Monocyte (primary cell): ENCODE measurements around the genes DEFB128, SNPH, STK35 and PCED1A.

GRCh38 chr20:189457-190039 is at the start of gene DEFB128:
Gene DEFB128 (minus strand): TSS chr20:189711.
- PRO-cap, 2 experiments = no peak in any of the 2 experiments

DNA sequence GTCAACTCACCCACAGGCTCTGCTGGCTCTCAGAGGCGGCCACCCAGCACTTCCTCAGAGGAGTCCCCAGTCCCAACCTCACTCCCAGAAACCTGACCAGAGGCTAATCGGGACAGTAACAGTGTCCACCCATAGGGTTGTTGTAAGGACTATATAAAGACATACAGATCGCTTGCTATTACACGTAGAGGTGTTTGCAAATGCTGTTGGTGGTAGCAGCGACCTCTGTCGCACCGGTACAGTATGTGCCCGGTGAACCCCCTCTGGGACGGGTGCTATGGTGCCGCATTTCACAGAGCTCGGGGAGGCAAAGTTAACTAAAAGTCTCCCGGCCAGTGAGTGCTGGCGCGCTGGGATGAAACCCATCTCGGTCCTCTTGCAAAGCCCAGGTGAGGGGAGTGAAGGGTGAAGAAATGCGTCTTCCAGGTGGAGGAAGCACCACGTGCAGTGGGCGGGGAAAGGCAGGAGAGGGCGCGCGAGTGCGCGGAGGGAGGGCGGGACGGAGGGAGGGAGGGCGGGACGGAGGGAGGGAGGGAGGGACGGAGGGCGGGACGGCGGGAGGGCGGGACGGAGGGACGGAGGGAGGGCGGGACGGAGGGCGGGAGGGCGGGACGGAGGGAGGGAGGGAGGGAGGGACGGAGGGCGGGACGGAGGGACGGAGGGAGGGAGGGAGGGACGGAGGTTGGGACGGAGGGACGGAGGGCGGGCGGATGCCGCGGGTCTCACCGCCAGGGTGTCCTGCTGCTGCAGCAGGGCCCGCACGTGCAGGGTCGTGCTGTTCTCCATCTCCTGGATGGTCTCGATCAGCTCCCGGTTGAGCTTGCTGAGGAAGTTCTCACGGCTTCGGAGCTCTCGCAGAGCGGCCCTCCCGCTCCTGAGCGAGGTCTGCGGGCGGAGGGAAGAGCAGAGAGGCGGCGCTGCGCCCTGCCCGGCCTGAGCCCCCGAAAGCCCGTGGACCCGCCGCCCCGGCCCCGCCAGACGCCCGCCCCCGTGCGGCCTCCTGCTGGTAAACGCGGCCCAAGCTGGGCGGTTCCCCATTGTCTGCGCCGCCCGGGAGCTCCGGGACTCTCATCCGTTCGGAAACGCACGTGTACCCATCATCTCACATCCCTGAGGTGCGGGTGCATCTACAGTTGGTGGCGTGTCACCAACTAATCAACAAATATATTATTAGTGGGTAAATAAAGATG is 11.7 kb downstream of the C20orf96 start:
- PRO-cap, 2 experiments = no peak in any of the 2 experiments

GRCh38 chr20:438333-439141 is 23.8 kb downstream of the TBC1D20 start:
- PRO-cap, 2 experiments = no peak in any of the 2 experiments

- PRO-cap, 2 experiments = peak in 2 of 2 experiments; most common plus-strand start chr20:844640 (in 2)
Observed at GRCh38 chr20:844198-845312, 11.0 kb downstream of the FAM110A start.

DNA sequence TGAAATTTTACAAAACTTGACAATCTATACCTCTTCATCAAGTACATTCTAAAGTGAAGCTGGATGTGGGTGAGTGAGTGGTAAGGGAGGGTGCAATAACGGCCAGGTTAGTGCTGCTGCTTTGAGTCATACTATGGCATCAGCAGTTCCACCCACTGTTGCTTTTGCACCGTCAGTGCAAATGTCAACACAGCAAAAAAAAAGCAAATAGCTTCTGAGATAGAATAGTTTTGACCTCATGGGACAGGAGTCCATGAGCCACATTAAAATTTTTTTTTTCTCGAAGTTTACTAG is 31.8 kb downstream of the PSMF1 start:
- PRO-cap, 2 experiments = no peak in any of the 2 experiments

- PRO-cap, 2 experiments = no peak in any of the 2 experiments
Observed at GRCh38 chr20:1266003-1267024, at the start of gene SNPH. Gene SNPH (plus strand): TSS chr20:1266294.

DNA sequence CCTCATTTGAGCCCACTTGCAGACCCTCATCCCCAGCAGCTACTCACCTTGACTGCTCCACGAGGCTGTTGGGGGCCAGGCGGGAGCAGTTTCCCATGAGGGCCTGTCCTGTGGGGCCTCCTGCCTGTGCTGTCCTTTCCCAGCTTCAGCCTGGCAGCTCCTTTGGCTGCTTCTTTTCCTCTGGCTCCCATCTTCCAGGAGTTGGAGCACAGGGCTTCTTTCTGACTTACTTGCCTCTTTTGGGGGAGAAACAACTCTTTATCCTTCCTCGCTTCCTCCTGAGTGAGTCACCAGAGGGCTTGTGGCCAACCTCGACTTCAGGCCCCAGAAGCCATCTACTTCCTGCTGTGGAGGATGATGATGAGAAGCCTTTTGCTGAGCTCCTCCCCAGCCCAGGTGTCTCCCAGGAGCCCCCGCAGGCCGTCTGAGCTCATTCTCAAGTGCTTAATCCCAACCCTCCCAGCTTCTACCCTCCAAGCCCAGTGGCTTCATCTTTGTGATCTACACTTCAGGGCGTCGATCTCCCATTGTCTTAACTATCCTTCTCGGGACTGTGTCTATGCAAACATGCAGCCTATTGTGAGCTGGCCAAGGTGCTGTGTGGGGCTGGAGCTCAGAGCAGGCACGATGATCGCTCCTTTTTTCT is 28.0 kb downstream of the SDCBP2 start:
- PRO-cap, 2 experiments = no peak in any of the 2 experiments

- PRO-cap, 2 experiments = no peak in any of the 2 experiments
Observed at GRCh38 chr20:1333387-1334343, 4.7 kb upstream of the SDCBP2 start.

- PRO-cap, 2 experiments = no peak in any of the 2 experiments
Observed at GRCh38 chr20:1880785-1880999, 14.5 kb upstream of the SIRPA start.

- PRO-cap, 2 experiments = no peak in any of the 2 experiments
Observed at GRCh38 chr20:1881413-1882129, 13.6 kb upstream of the SIRPA start.

- PRO-cap, 2 experiments = peak in 2 of 2 experiments; most common plus-strand start chr20:1894309 (in 1); most common minus-strand start chr20:1894305 (in 1)
Observed at GRCh38 chr20:1894256-1894353, 1.1 kb upstream of the SIRPA start.

- PRO-cap, 2 experiments = peak in 2 of 2 experiments; most common plus-strand start chr20:1897643 (in 1); most common minus-strand start chr20:1897952 (in 2)
Observed at GRCh38 chr20:1897530-1898080, 2.4 kb downstream of the SIRPA start.

DNA sequence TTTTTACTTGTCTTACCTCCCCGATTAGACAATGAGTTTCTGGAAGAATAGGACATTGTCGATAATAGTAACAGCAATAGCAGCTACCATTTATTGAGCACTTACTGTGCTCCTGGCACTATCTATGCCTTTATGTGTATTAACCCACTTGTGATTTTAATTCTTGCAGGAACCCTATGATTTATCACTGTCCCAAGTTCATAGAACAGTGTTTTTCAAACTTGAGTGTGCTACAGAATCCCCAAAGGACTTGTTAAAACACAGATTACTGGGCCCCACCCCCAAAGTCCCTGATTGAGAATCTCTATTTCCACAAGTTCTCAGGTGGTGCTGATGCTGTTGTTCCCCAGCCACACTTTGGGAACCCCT is 35.7 kb downstream of the SIRPA start:
- PRO-cap, 2 experiments = peak in 1 of 2 experiments; most common plus-strand start position 221 of the sequence (in 1)

GRCh38 chr20:1939539-1939910 is 44.3 kb downstream of the SIRPA start:
- PRO-cap, 2 experiments = peak in 1 of 2 experiments; most common plus-strand start chr20:1939632 (in 1)

GRCh38 chr20:2101441-2102491 is at the start of gene STK35:
Gene STK35 (plus strand): TSS chr20:2101827.
- PRO-cap, 2 experiments = peak in 2 of 2 experiments; most common plus-strand start chr20:2102031 (in 2); most common minus-strand start chr20:2102032 (in 2)

GRCh38 chr20:2439075-2439640 is 31.4 kb downstream of the SNRPB start:
- PRO-cap, 2 experiments = no peak in any of the 2 experiments

- PRO-cap, 2 experiments = peak in 1 of 2 experiments; most common minus-strand start chr20:2459564 (in 1)
Observed at GRCh38 chr20:2459419-2459641, 11.3 kb downstream of the SNRPB start.

- PRO-cap, 2 experiments = no peak in any of the 2 experiments
Observed at GRCh38 chr20:2525441-2526182, 10.8 kb upstream of the TMC2 start.

- PRO-cap, 2 experiments = no peak in any of the 2 experiments
Observed at GRCh38 chr20:2836655-2837610, 3.5 kb downstream of the PCED1A start.

DNA sequence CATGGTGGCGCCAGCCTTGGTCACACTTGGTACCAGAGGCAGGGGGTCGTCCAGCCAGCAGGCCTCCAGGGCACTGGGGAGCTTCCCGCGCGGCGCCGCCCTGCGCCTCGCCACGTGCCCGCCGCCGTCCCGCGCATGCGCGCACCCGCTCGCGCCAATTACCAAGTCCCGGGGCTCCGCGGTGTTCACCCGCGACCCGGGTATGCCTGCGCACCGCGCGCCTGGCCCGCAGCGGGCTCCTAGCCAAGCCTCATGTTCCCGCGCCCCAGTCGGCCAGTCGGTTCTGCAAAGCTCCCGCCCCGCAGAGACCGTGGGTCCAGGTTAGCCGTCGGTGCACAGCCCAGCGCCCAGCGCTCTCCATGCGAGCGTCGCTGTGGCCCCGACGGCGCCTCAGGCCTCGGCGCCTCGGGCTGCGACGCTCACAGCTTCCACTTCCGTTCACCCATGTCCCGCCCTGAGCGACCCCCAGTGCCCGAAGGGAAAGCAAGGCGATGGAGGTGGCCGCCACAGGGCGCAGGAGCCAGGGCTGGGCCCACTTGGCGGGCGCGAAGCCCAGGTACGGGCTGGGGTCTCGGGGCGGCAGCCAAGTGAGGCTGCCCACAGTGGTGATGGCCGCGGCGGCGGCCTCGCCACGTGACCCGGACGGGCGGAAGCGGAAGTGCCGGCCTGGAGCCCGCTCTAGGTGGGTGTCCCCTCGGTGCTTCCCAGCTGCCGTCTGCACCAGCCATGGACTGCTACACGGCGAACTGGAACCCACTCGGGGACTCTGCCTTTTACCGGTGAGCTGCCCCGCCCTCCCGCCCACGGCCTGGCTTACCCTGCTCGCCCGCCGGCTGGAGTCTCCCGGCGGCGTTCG is at the start of gene PCED1A:
Gene PCED1A (minus strand): TSS at position 607 of the 856 bp plus-strand sequence.
- PRO-cap, 2 experiments = peak in 1 of 2 experiments; most common plus-strand start position 653 of the sequence (in 1)